Psoas muscle (tissue), 2 donors: ENCODE data around the gene EIF4E1B.

- PRO-cap, 2 experiments, result no peak in any of the 2 experiments
Measured at GRCh38 chr5:173924699-173925450, 36.7 kb downstream of the CPEB4 start.

- PRO-cap, 2 experiments, result no peak in any of the 2 experiments
Measured at GRCh38 chr5:173946375-173946660, 42.7 kb upstream of the C5orf47 start.

- PRO-cap, 2 experiments, result peak in 1 of 2 experiments; most common plus-strand start chr5:173954738 (in 1); most common minus-strand start chr5:173955005 (in 1)
Measured at GRCh38 chr5:173954613-173955651, 34.0 kb upstream of the C5orf47 start.

- PRO-cap, 2 experiments, result no peak in any of the 2 experiments
Measured at GRCh38 chr5:173955887-173956803, 32.8 kb upstream of the C5orf47 start.

DNA sequence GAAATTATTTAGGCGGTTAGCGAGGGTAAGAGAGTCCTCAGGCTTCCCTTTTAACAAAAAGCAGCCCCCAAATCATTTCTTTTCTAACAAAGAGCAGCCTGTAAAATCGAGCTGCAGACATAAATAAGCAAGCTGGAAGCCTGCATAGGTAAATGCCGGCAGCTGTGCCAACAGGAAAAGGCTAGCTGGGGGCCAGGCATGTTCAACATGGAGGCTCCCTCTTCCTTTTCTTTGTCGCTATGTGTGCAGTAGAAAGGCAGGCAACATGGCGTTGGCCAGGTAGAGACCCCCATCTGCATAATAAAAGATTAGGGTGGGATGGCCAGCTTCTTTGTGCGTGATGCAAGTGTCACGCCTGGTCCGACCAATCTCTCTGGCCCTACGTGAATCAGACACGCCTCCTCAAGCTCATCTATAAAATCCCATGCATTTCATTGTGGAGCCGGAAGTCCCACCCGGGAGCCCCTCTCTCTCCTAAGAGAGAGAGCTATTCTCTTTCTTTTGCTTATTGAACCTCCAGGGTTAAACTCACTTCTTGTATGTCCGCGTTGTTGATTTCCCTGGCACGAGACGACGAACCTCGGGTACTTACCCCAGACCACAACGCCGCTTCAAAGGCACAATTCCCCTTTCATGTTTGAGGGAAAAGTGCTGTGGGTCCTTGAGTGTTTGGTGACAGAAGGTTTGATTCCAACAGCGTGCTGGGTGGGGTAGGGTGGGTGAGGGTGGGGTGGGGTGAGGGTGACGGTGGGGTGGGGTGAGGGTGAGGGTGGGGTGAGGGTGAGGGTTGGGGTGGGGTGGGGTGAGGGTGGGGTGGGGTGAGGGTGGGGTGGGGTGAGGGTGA is 25.0 kb upstream of the C5orf47 start:
- PRO-cap, 2 experiments, result no peak in any of the 2 experiments

- PRO-cap, 2 experiments, result no peak in any of the 2 experiments
Measured at GRCh38 chr5:174167074-174167278, 121.5 kb downstream of the NSG2 start.

- PRO-cap, 2 experiments, result no peak in any of the 2 experiments
Measured at GRCh38 chr5:174172035-174172709, 126.7 kb downstream of the NSG2 start.

GRCh38 chr5:174504446-174504899 is 219.9 kb upstream of the MSX2 start:
- PRO-cap, 2 experiments, result no peak in any of the 2 experiments

GRCh38 chr5:175059828-175060454 is 335.6 kb downstream of the MSX2 start:
- PRO-cap, 2 experiments, result no peak in any of the 2 experiments

DNA sequence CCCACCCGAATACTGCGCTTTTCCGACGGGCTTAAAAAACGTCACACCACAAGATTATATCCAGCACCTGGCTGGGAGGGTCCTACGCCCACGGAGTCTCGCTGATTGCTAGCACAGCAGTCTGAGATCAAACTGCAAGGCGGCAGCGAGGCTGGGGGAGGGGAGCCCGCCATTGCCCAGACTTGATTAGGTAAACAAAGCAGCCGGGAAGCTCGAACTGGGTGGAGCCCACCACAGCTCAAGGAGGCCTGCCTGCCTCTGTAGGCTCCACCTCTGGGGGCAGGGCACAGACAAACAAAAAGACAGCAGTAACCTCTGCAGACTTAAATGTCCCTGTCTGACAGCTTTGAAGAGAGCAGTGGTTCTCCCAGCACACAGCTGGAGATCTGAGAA is 45.9 kb downstream of the DRD1 start:
- PRO-cap, 2 experiments, result no peak in any of the 2 experiments

DNA sequence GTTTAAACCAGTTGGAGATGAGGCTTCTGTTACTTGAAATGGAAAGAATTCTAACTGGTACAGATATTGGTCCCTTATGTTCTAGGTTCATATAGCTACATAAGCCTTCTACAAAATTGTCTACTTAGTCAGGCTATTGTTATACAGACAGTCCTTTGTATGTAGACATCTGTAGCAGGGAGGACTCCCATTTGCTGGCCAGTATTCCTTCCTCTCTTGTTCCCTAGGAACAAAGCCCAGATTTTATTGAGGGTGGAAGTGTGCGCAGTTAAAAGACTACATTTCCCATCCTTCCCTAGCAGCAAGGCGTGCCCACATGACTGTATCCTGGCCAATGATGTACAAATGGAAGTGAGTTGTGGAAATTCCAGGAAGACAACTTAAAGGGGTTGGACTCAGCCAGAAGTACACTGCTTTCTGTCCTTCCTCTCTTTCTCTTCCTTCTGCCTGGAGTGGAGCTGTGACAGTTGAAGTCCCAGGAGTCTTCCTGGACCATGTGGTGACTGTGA is 88.9 kb downstream of the HRH2 start:
- PRO-cap, 2 experiments, result no peak in any of the 2 experiments

- PRO-cap, 2 experiments, result no peak in any of the 2 experiments
Measured at GRCh38 chr5:176152220-176152687, 86.0 kb upstream of the SIMC1 start.

DNA sequence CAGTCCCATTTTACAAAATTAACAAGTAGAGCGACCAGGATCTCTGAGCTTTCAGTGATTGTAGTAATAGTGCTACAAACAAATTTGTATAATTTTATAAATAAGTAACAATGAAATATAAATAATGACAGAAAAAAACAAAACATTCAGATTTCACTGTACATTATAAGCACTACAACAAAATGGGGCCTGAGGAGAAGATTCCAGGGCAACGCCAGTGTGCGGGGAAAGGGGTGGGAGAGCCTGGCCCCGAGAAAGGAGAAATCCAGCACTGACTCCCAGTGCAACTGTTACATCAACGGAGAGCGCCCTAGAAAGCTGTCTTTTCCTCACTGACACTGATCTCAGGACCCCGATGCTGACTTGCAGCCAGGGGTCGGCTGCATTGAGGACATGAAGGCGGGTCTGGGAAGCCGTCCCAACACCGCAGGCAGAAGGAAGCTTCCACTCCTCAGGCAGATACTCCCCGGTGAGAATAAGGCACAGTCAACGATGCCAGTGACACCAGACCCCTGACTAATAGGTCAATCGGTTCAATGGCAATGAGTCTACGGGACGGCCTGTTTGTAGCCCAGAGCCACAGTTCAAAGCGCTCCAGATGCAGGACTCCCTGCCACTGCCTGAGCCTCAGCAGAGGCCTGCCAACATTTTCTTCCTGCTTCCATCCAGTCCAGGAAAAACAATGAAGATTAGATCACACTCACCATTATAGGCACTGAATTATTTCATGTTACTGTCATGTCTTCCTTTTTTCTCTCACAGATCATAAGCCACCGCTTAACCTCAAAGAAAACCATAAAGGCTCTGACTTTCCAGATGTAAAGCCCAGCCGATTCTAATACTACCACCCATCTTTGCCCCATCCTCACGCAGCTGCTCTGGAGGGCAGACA is 84.6 kb upstream of the SIMC1 start:
- PRO-cap, 2 experiments, result no peak in any of the 2 experiments

- PRO-cap, 2 experiments, result no peak in any of the 2 experiments
Measured at GRCh38 chr5:176184962-176185369, 53.3 kb upstream of the SIMC1 start.

DNA sequence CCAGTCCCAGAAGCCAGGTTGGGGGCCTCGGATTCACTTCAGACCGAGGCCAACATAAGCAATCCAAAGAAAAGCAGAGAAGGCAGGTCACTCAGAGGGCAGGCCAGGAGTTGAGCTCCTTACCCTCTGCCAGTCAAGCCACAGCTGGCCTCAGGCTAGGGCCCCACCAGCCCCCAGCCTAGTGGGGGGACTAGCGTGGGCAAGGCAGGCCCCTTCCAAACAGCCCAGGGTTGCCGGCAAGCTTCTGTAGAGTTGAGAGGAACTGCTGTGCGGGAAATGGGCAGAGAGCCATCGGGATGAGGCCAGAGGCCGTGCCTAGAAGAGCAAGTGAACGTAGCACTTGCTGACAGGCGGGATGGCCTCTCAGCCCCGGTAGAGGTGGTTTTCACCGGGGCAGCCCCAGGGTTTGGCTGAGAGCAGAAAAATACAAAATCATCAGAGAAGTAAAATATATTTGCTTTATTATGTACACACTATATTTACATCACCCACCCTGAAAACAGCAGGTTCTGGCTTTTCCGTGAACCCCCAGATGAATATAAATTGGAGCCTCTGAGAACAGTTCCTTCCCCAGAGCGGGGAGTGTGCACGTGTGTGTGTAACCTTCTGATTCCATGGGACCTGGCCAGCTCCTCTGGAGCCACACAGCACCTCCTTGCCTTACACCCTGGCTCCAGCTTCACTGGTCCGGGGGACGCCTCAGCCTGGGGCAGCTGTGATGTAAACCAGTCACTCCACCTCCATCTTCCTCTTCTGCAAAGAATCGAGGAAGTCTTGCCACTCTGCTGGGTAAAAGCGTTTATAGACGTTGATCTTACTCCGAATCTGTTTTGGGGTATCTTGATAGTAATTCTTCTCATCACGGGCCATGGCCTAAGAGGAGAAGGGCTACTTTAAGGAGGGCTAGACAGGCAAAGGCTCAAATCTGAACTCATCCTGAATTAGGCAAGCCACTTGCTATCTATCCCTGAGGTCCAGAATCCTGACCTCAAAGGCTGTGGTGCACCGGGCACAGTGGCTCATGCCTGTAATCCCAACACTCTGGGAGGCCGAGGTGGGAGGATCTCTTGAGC is 4.6 kb downstream of the NOP16 start:
- PRO-cap, 2 experiments, result no peak in any of the 2 experiments

GRCh38 chr5:176406476-176407206 is 9.7 kb downstream of the CLTB start:
- PRO-cap, 2 experiments, result no peak in any of the 2 experiments

DNA sequence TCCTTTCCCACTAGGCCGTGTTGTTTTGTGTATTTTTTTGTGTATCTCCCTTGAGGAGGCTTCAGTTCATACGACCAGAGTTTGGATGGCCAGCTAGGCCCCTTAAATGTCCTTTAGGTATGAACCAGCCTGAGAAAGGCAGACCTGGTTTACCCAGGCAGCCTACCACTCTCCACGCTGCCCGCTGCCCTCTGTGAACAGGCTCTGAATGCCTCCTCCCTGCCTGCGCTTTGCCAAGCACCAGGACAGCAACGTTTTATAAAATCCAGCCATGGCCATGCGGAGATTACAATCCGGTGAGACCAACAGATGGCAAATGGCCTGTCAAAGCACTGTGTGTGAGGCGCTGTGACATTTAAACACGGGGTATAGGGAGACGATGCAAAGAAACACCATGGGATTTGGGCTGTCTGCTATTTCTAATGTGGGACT is 667 bp upstream of the CLTB start:
- PRO-cap, 2 experiments, result no peak in any of the 2 experiments

GRCh38 chr5:176619316-176619657 is 9.3 kb upstream of the GPRIN1 start:
- PRO-cap, 2 experiments, result no peak in any of the 2 experiments

GRCh38 chr5:176630448-176631053 is at the start of gene EIF4E1B:
Gene EIF4E1B, plus strand, starts transcription at chr5:176630675.
- PRO-cap, 2 experiments, result no peak in any of the 2 experiments

DNA sequence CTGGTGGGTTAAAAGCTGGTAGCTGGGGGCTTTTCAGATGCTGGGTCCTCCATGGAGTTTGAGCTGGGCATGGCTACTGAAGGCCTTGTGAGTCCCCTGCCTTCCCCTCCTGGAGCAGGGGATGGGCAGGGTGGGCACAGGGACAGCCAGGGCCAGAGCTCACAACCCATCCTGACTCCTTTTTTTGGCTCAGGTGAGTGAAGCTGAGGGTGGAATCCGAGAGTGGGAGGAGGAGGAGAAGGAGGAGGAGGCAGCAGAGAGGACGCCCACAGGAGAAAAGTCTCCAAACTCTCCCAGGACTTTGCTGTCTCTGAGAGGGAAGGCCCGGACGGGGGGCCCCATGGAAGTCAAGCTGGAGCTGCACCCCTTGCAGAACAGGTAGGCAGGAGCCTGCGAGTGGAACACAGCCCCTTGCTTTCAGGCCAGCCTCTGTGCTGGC is 4.4 kb upstream of the TSPAN17 start:
- PRO-cap, 2 experiments, result no peak in any of the 2 experiments